Measurements from ENCODE around the genes LCN8, TMEM141, CCDC183, AJM1 and TRAF2.

DNA sequence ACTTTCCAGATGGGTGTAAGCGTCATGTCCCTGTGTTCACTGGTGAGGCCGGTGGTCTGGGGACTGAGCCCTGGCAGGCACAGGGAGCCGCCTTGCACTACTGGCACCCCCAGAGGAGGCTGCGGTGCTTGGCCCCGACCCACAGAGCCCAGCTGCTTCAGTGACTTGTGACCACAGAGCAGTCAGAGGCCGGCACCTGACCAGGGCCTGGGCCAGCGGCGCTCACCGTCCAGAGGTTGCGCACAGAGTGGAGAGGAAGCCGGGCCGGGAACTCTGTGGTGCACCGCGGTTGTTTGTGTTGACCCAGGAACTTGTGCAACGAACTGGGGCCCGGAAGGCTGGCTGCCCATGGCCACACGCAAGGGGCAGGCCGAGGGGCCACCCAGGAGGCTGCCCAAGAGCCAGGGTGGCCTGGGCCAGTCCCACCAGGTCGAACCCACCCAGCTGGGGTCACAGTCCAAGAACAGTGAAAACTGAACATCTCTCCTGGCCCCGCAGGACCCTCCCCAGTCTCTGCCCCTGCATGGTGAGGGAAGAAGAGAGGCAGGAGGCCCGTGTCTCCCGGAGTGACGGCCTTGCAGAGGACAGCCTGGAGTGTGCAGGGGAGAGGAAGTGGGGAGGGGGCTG is 42.9 kb upstream of the EGFL7 start:
- PRO-cap, 7 experiments = no peak in any of the 7 experiments

- PRO-cap, 7 experiments = no peak in any of the 7 experiments
Measured at GRCh38 chr9:136626609-136627023, 36.1 kb upstream of the EGFL7 start.

- PRO-cap, 7 experiments = no peak in any of the 7 experiments
Measured at GRCh38 chr9:136666310-136666911, 3.7 kb downstream of the EGFL7 start.

DNA sequence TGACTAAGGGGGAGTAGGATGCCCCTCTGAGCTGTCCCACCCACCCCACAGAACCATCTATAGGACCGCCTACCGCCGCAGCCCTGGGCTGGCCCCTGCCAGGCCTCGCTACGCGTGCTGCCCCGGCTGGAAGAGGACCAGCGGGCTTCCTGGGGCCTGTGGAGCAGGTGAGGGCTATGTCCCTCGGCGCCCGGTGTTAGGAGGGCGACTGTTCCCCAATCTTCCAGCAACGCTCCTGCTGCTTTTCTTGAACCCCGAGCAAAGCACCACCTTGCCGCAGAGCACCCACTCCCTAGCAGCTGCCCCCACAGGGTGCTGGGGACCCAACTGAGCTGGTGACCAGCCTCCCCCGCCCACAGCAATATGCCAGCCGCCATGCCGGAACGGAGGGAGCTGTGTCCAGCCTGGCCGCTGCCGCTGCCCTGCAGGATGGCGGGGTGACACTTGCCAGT is 6.9 kb downstream of the EGFL7 start:
- PRO-cap, 7 experiments = peak in 3 of 7 experiments; most common plus-strand start position 369 of the sequence (in 3)

- PRO-cap, 7 experiments = no peak in any of the 7 experiments
Measured at GRCh38 chr9:136685684-136686515, 1.4 kb downstream of the AGPAT2 start.

GRCh38 chr9:136745710-136746717 is 2.3 kb downstream of the LCN6 start:
- PRO-cap, 7 experiments = no peak in any of the 7 experiments

- PRO-cap, 7 experiments = no peak in any of the 7 experiments
Measured at GRCh38 chr9:136757858-136758680, at the start of gene LCN8. TSS of gene LCN8 (minus strand) at chr9:136758243.

DNA sequence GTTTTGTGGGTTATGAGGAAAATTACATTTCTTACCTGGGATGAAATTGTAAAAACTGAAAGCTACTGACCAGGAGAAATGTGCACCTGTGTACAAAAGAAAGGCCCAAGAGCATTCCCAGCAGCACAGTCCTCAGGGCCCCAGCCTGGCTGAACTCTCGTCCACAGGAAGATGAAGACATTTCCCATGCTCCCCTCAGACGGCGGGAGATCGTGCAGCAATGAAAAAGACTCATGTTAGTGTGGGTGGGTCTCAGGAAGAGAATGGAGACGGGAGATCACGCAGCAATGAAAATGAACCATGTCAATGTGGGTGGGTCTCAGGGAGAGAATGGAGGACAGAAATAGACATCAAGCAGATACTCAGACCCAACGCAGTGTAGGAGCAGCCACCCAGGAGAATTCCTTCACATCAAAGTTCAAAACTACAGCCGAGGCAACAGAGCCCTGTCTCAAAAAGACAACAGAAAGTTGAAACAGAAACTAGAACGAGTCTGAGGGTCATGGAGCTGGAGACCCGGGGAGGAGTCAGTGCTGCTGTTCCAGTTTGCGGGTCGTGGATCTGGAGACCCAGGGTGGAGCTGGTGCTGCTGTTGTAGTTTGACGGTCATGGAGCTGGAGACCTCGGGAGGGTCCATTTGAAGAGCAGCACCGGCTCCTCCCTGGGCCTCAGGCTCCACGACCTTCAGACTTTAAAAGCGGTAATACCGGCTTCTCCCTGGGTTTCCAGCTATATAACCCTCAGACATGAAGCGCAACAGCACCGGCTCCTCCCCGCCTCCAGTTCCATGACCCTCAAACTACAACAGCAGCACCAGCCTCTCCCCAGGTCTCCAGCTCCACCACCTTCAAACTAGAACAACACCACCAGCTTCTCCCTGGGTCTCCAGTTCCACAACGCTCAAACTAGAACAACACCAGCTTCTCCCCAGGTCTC is 12.9 kb upstream of the LCN15 start:
- PRO-cap, 7 experiments = no peak in any of the 7 experiments

- PRO-cap, 7 experiments = peak in 7 of 7 experiments; most common plus-strand start chr9:136791371 (in 6); most common minus-strand start chr9:136791716 (in 7)
Measured at GRCh38 chr9:136791175-136792062, at the start of gene TMEM141. TSS of gene TMEM141 (plus strand) at chr9:136791344.

DNA sequence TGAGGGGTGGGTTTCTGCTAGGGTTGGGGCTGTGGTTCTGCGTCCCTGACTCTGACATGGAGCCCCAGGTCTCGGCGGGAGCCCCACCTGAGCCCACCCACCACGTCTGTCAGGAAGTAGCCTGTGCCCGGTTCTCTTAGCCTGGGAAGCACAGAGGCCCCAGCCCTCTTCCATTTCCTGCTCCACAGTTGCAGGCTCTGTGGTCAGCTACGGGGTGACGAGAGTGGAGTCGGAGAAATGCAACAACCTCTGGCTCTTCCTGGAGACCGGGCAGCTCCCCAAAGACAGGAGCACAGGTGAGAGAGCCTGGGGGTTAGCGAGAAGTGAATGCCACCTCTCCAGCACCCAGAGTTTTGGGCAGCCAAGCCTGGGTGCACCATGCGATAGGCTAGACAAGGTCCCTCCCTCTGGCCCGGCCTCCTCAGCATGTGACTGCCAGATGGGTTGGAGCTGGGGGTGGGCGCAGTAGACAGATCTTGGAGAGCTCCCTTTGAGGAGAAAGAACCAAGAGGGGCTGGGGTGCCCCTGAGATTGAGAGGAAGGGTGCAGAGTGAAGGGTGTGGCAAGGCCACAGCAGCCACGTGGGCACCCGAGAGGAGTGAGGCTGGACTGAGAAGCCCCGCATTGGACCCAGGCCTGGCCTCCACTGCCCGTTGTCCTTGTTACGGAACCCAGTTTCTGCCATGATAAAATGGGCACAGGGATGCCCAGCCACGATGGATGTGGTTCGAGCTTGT is 1.1 kb downstream of the TMEM141 start:
- PRO-cap, 7 experiments = no peak in any of the 7 experiments

- PRO-cap, 7 experiments = no peak in any of the 7 experiments
Measured at GRCh38 chr9:136795572-136796659, at the start of gene CCDC183. TSS of gene CCDC183 (plus strand) at chr9:136796338.

- PRO-cap, 7 experiments = no peak in any of the 7 experiments
Measured at GRCh38 chr9:136827213-136828188, 14.8 kb upstream of the AJM1 start.

DNA sequence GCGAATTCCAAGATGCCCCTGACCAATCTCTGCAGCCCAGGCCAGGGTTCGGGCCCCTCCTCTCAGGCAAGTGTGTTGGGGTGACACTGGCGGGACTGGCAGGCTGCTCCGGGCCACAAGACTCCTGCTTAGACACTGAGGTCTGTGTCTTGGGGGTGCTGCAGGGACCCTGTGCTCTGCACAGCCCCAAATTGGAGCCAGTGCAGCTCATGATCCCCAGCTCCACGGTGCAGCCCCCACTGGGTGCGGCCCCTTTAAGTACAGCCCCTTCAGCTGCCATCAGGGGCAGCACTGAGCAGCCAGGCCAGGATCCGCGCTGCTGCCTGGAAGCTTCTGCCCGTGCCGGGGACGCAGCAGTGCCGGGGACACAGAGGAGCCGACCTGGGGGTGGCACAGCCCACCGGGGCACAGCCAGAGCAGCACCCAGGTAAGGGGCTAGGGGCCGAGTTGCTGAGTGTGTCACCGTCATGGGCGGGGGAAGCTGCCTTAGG is at the start of gene AJM1:
Gene AJM1, plus strand, starts transcription at position 316 of the 491 bp plus-strand sequence.
- PRO-cap, 7 experiments = no peak in any of the 7 experiments

- PRO-cap, 7 experiments = no peak in any of the 7 experiments
Measured at GRCh38 chr9:136864913-136865619, 1.0 kb downstream of the EDF1 start.

DNA sequence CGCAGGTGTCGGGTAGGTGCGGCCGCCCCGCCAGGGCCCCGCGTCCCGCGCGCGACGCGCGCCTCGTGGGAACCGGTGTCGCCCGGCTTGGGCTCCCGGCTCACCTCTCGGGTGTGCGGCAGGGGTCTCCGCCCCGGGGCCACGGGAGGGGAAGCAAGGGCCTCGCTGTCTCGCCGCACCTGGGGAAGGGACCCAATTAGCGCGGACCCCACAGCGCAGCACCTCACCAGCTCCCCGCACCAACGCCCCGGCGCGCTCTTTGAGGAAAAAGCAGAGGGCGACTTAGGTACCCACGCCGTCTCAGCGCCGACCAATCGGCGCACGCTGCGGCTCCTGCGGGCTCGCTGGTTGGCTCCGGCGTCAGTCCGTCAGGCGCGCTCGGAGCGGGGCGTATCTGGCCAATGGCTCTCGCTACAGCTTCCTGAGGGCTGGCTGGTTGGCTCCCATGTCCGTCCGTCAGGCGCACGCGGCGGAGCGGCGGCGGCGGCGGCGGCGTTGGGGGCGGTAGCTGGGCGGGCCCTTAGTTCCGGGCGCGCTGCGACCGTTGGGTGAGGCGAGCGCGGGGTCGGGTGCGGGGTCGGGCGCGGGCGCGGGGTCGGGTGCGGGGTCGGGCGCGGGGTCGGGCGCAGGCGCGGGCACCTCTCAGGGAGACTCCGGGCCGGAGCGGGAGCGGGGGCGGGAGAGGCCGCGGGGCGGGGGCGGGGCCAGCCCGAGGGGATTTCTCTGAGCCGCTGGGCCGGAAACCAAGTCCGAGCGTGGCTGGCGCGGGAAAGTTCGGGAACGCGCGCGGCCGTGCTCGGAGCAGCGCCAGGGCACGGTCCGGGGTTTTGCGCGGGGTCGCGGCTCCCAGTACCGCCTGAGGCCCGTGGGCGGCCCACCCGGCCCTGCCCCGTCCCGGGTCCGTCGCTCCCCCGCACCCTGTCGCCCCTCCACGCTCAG is at the start of gene TRAF2:
Gene TRAF2, plus strand, starts transcription at position 523 of the 939 bp plus-strand sequence.
- PRO-cap, 7 experiments = peak in 7 of 7 experiments; most common plus-strand start position 523 of the sequence (in 7); most common minus-strand start position 261 of the sequence (in 7)

DNA sequence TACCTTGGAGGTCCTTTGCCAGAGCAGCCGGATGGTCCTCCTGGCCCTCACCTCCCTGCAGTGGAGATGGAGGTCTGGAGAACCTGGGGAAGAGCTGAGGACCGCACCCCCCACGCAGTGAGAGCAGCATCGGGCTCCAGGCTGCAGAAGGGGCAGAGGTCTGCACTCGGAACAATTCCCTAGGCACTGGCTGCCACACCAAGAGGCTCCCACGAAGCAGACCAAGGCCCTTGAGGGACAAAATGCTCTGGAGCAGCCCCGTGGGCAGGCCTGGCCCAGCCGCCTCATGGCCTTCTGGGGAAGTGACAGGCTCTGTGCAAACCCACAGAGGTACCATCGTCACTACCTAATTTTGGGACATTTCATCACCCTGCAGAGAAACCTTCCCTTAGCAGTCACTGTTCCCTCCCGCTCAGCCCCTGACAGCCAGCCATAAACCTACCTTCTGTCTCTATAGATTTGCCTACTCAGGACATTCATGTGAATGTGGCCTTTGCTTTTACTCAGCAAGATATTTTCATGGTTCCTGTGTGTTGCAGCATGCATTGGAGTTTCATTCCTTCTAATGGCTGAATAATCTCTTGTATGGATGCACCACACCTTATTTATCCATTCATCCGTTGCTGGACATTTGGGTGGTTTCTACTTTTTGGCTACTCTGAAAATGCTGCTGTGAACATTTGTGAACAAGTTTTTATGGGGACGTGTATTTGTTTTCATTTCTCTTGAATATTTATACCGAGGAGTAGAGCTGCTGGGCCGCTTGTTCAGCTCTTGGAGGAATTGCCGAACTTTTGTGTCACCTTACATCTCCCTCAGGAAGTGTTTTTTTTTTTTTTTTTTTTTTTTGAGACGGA is 15.8 kb downstream of the FBXW5 start:
- PRO-cap, 7 experiments = no peak in any of the 7 experiments

GRCh38 chr9:136943748-136944286 is 721 bp downstream of the FBXW5 start:
- PRO-cap, 7 experiments = no peak in any of the 7 experiments

GRCh38 chr9:136977916-136978706 is 807 bp downstream of the PTGDS start:
- PRO-cap, 7 experiments = no peak in any of the 7 experiments

GRCh38 chr9:136979570-136980529 is 2.5 kb downstream of the PTGDS start:
- PRO-cap, 7 experiments = no peak in any of the 7 experiments

DNA sequence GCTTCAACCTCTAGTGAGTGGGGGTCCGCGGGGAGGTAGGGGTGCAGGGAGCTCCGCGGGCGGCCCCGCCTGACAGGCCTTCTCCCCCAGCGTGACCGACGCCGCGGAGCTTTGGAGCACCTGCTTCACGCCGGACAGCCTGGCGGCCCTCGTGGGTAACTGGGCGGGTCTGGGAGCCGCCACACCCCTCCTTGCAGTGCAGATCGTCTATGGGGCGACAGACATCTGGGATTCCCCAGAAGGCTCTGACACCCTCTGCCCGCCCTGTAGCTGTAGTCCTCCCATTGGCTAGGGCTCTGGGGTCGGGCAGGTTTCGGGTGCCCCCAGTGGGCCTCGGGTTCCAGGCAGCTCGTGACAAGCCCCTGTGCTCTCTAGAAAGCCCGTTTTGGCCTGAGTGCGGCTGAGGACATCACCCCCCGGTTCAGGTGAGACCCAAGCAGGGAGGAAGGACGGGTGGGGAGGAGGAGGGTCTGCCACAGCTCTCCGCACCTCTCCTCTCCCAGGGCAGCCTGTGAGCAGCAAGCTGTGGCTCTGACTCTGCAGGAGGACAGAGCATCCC is 407 bp downstream of the PAXX start:
- PRO-cap, 7 experiments = peak in 3 of 7 experiments; most common plus-strand start position 284 of the sequence (in 2); most common minus-strand start position 151 of the sequence (in 1)

Measured in T-cell (primary cell).